ENCODE results near the gene SLC39A9.

- PRO-cap, 2 experiments = no peak in any of the 2 experiments
These were observed 215.1 kb downstream of the ZFP36L1 start for GRCh38 chr14:68577709-68578277.

GRCh38 chr14:68584072-68584426, 208.8 kb downstream of the ZFP36L1 start:
- PRO-cap, 2 experiments = no peak in any of the 2 experiments

- PRO-cap, 2 experiments = no peak in any of the 2 experiments
These were observed 203.4 kb downstream of the ZFP36L1 start for GRCh38 chr14:68589581-68589842.

GRCh38 chr14:68603528-68604201, 189.2 kb downstream of the ZFP36L1 start:
- PRO-cap, 2 experiments = no peak in any of the 2 experiments

DNA sequence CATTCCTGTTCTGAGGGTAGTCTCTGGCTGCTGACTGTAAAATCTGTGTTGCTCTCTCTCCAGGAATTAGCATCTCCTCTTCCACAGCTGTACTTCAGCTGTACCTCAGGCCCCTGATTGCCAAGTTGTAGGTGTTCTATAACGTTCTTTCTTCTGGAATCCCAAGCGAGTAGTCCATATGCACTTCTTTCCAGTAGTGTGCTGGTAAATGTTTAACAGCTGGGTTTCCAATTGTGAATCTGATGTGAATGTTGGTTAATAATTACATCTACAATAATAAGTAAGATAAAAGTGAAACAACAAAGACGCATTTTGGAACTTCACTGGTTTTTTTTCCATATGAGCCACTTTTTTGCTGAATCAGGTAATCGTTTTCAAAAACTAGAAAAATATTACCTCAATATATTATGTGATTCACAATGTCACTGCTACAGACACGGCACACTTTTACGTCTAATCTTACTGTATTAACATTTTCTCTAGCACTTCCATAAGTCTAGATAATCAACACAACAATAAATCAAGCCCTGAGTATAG, 113.1 kb downstream of the ZFP36L1 start:
- PRO-cap, 2 experiments = no peak in any of the 2 experiments

DNA sequence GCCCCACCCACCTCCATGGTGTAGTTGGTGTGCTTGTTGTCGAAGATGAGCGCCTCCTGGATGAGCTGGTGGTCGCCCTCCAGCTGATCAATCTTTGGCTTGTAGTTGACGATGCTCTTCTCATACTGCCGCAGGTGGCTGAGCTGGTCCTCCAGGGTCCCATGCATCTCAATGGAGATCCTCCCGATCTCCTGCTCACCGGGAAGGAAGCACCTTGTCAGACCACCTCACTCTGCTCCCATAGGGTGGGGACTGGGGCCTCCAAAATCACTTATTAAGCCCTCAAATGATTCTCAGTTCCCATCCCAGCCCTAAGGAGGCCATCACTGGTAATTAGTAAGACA, 87.9 kb upstream of the ZFP36L1 start:
- PRO-cap, 2 experiments = no peak in any of the 2 experiments

GRCh38 chr14:68885777-68886151, 92.9 kb upstream of the ZFP36L1 start:
- PRO-cap, 2 experiments = no peak in any of the 2 experiments

DNA sequence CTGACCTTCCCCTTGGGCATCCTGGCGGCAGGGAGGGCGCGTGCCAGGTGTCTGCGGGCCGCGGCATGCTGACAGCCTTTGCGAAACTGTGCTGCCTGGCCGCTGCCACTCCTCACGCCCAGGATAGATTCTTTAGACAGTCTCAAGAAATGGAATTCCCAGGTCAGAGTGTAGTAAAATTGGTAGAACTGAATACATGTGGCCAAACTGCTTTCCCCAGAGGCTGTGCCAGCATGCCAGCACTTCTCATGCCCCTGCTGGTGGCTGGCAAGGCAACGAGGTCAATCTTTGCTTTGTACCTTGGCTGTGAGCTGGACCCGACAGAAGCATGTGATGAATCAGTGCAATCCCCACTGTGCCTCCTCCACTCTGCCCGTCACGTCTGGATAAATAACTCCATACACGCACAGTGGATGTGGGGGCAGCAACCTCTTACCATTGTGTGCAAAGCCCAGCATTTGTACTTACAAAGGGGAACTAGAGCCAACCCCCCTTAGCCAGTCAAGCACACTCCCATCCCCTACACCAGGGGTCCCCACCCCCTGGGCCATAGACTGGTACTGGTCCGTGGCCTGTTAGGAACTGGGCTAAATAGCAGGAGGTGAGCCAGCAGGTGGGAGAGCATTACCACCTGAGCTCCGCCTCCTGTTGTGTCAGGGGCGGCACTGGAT, 90.9 kb downstream of the ACTN1 start:
- PRO-cap, 2 experiments = no peak in any of the 2 experiments

- PRO-cap, 2 experiments = no peak in any of the 2 experiments
These were observed 79.5 kb downstream of the ACTN1 start for GRCh38 chr14:68899340-68900184.

- PRO-cap, 2 experiments = no peak in any of the 2 experiments
These were observed 67.4 kb downstream of the ACTN1 start for GRCh38 chr14:68911754-68912008.

- PRO-cap, 2 experiments = no peak in any of the 2 experiments
These were observed 74.2 kb upstream of the ACTN1 start for GRCh38 chr14:69053336-69053639.

DNA sequence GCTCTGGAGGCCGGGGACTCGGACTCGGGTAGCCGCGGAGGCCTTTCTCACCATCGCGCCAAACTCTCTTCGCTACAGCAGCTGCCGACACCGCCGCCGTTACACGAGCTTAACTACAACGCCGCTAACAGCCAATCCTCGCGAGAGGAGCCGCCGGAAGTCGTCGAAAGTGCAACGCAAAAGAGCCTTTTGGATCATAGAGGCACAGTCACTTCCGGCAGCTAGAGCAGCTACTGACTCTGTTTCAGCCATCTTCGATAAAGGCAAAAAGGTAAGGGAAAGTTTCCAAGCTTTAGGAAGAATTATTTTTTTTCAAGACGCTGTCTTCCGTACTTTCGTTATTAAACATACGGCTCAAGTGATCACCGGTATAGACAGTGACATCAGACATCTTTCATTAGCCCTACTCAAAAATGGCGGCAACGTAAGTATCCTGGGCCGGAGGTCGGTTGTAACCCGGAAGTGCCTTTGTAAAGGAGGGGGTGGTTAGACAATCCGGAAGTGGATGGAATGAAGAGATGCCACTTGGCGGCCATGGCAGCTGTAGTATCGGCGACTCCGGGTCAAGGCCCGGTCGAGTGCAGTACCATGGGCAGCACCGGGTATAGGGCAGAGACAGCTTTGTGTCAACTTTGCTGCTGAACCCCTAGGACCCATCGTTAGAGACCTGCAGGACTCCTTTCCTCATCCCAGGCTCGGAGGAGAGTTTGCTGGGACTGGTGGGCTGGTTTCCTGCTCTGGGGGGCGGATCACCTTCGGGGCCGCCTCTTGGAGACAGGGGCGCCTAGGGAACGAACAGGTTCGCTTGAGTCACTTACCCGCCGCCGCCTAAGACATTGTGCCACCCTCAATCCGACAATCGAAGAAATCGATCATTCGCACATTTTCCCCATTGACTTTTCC, at the start of gene SLC39A9:
SLC39A9 (plus strand) TSS at position 513 of the 903 bp plus-strand sequence.
- PRO-cap, 2 experiments = peak in 2 of 2 experiments; most common plus-strand start position 207 of the sequence (in 2); most common minus-strand start position 115 of the sequence (in 2)

- PRO-cap, 2 experiments = no peak in any of the 2 experiments
These were observed 548 bp downstream of the SLC39A9 start for GRCh38 chr14:69399083-69399397.

- PRO-cap, 2 experiments = no peak in any of the 2 experiments
These were observed 12.7 kb upstream of the CCDC177 start for GRCh38 chr14:69587260-69587875.

- PRO-cap, 2 experiments = peak in 1 of 2 experiments; most common plus-strand start chr14:69615945 (in 1); most common minus-strand start chr14:69615800 (in 1)
These were observed 4.1 kb downstream of the SUSD6 start for GRCh38 chr14:69615230-69616236.

- PRO-cap, 2 experiments = no peak in any of the 2 experiments
These were observed 37.9 kb downstream of the SUSD6 start for GRCh38 chr14:69649221-69649674.

DNA sequence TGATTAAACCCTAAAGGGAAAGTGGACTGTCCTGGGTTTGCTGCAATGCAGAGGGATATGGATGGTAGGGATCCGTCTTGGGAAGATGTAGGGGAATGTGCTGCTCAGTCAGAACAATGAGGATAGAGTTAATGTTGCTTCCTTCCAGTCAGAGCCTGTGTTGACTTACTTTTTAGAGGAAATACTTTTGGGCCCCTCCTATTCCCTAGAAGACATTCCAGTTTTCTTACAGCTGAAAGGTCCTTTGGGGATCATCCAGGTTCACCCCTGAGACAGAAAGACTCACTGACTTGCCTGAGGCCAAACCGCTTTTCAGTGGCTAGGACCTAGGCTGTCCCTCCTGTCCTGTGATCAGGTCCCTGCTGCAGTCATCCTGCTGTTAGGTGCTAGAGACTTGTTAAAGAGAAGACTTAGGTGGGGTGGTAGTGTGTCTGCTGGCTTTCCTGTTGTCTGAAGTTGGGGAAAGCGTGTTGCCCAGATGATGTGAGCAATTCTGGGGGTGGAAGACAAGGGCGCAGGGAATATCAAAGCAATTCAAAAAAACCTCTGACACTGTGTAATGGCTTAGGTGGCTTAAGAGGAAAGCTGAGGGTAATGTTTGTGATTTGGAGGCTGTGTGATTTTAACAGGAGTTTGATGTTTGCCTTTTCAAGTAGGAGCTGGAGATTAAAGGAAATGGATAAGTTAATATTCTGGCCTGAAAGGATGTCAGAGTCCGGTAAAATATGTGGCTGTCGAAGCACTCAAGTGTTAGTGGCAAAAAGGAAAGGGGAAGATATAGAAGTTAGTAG, 39.6 kb downstream of the SUSD6 start:
- PRO-cap, 2 experiments = no peak in any of the 2 experiments

DNA sequence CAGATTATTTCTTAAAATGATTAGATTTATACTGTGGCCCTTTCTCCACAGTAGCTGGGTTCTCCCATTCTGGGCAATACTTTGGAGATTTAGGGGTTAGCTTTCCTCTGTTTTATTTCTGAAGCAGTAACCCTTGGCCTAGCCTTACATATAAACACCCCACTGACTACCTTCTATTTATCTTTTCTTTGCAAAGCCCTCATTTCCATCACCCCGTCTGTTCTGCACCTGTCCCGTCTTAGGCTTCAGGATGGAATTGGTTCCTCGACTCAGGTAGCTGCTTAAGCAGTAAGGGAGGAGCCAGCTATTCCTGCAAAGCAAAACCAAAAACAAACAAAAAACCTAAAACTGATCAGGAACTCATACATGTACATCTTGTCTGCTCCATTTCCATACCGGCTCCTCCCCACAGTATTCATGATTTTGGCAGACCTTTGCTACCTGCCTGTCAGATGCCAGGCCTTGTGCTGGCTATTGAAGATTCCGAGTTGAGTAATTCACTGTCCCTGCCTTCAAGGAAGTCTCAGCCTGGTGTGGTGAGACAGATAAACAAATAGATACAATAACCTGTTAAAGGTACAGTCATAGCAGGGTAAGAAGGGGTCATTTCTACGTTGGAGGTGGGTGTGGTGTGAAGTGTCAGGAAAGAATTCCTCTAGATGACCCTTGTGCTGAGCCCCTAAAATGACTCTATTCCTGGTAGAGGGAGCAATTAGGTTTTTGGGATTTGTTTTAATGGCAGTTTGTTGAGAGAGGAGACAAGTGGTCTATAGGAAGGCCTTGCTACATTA, 42.6 kb downstream of the SUSD6 start:
- PRO-cap, 2 experiments = no peak in any of the 2 experiments

- PRO-cap, 2 experiments = no peak in any of the 2 experiments
These were observed 61.8 kb downstream of the SUSD6 start for GRCh38 chr14:69673244-69673536.

DNA sequence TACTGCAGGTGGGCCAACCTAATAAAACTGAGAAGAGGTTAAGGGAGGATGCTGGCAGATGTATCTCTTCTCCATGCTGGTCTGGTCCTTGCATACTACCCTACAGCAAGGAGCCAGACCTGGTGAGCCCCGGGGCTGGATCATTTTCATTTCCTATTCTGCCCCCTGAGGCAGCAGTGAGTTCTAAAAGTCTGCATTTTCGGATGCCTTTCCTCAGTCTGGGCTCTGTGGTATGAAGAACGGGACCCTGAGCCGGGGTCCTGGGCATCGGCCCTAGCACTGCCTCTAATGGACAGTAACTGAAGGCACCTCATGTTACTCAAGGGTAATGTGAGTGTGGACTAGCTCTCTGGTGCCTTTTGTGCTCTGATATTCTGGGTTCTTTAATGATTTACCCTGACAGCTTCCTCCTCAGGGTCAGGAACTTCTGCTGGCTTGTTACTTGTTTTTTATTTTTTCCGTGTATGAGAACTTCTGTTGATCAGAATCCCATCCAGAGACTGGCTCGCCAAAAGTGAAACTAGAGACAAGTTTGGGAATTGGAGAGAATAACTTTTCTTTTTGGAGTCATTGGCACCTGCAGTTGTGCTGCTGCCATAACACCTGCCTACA, 62.2 kb downstream of the SUSD6 start:
- PRO-cap, 2 experiments = no peak in any of the 2 experiments

Measured in heart right ventricle (tissue), 2 donors.